Hair follicle dermal papilla cell (primary cell): ENCODE measurements around a stretch of chr6.

GRCh38 chr6:167118470-167119228, 4.2 kb upstream of the CCR6 start:
- CAGE, long polyA plus RNA: no peak

DNA sequence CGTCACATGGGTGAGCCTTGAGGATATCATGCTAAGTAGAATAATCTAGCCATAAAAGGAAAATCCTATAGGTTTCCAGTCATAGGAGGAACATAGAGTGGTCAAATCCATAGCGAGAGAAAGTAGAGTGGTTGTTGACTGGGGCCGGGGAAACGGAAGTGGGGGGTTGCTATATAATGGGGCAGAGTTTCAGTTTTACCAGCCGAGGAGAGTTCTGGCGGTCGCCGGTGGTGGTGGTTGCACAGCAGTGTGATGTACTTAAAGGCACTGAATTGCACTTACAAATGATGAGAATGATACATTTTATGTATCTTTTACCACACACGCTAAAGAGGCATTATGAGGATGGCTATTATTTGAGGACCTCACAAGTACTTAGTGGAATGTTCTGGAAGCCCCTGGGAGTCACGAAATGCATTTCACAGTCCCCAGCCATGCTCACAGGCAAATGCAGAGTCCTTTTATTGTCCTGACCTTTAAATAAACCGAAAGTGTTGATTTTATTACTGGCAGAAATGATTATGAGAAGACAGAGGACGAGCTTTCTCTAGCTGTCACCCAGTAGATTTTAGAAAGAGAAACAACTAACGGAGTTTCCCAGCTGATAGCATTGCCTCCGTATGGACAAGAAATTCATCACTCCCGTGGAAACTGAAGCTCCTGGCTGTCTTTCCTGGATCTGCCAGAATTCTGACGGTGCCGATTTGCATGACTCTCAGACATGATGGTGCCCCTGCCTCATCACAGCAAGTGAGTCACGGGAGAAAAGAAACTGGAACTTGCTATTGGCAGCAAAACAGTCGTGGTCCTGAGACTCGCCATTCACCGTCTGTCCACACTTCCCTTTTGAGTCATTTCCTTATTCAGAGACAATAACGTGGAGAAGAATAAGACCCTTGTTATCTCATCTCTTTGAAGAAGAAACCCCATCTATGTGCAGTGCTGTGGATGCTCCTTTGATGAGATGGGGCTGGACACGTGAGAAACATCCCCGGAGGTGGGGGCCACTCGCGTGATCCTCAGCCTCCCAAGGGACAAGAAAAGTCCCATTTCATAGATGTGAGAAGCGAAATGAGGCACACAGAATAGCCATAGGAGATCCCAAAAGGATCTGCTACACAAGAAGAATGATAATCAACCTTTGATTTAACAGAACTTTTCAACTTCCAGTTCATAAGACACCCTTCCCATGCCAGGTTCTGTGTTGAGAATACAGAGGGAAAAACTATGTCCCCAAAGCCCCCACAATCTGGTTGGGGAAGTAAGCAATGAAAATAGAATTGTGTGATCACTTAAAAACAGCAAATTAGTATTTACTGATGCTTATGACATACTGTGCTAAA, 4.4 kb downstream of the GPR31 start:
- CAGE, long polyA plus RNA: no peak

DNA sequence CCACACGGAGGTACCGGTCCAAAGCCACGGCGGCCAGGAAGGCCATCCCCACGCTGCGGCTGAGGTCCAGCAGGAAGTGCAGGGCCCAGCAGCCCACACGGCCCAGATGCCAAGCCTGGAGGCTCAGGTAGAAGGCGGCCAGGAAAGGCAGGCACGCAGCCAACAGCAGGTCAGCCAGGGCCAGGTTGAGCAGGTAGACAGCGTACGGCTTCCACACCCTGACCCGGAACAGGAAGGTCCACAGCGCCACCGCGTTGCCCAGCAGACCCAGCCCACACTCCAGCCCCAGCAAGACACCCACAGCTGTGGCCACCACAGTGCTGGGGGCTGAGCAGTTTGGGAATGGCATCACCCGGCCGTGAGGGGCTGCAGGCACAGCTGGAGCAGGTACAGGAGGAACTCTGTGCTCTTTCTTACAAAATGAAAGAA, 283 bp downstream of the GPR31 start:
- CAGE, long polyA plus RNA: no peak

GRCh38 chr6:167266900-167267180, 24.3 kb upstream of the UNC93A start:
- CAGE, long polyA plus RNA: no peak

DNA sequence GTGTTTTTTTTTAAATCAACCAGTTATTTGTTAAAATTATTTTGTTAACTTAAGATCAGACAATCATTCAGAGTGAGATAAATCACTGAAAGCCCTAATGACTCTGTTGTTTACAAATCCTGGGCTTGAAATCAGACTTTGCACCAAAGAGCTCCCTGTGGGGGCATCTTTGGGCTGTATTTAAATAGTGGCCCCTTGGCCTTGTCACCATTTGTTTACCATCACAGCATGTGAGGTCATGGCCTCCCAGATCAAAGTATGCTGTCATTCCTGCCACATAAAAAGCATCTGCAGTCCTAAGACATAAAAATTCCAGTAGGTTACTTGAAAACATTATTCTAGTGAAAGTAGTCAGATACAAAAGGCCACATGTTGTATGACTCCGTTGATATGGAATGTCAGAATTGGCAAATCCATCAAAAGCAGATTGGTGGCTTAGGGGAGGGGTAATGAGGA, 17.2 kb downstream of the TTLL2 start:
- CAGE, long polyA plus RNA: no peak

- CAGE, long polyA plus RNA: no peak
These were observed 248.0 kb downstream of the TTLL2 start for GRCh38 chr6:167572874-167573325.

- CAGE, long polyA plus RNA: no peak
These were observed 64.4 kb upstream of the AFDN start for GRCh38 chr6:167762239-167762753.

GRCh38 chr6:167792089-167792519, 34.6 kb upstream of the AFDN start:
- CAGE, long polyA plus RNA: no peak

DNA sequence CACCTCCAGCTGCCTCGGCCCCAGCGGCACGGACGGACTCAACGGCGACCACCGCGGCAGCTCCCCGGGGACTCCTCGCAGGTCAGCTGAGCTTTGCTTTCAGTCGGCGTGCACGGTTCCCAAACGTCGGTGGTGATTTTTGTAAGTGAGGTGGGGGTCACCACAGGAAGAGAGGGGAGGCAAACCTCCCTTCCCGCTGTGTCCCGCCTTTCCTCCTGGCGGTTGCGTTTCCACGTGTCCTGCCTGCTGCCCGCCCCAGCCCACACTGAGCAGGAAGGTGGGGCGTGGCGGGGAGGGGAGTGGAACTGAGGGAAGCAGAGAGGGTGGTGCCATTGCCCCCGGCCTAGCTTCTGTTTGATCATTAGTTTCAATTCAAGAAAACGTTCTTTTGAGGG, 30.1 kb upstream of the AFDN start:
- CAGE, long polyA plus RNA: no peak

DNA sequence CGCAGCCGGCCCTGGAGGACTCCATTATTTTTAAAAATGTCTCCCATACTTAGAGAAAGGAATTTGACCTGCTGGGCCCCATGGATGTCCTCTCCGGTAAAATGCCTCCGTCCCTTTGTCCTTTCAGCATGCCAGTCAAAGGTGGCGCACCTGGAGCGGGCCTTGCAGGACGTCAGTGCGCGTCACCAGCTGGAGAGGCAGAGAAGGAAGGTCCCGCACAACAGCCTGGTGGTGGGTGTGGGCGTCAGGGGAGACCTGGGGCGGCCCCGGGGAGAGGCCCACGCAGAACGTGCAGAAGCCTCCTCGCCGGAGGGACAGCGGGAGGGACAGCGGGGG, 1.1 kb upstream of the KIF25 start:
- CAGE, long polyA plus RNA: no peak

DNA sequence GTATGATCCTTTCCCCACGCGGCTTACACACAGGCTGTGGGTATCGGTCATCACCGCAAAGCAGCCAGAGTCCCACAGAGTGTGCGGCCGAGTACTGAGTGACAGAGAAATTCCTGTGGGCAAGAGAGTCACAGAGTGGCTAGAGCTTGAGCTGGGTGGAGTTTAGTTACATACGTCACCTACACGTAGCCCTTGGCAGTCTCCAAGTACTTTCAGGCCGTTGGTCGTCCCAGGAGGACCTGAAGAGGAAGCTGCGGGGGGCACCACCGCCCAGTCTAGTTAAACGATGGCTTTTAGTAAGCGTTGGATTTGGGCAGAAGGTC, 28.3 kb downstream of the KIF25 start:
- CAGE, long polyA plus RNA: no peak

DNA sequence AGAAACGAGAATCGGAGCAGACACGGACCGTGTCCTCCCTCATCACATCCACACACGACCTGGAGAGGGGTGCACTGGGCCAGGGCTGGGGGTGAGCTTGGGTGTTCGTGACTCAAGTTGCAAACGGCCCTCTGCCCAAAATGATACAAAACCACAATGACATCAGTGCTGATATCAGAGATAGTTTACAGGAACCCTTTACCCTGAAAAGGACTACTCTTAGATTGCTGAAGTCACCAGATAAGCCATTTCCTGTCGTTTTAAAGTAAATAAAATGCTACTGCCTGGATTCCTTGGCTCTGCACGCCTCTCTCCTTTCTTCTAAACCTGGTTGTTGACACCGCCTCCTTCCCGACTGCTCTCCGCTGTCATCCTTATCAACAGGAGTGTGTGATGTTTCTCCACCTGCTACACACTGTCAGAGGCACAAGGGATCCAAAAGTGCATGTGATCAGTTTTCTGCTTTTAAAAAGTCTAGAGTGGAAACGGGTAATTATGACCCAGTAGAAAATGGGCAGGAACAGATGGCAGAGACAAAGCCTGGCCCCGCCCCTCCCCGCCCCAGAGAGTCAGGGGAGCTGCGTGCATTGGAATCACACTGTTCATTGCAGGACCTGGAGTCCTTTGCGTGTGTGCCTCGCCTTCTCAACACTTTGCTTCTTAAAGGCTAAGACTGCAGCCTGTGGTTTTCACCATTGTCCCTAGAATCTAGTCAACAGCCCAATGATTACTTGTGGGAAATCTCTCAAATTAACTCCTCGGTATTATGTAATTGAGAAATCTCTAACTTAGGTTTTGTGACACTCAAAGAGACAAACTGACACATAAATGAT, 38.6 kb downstream of the KIF25 start:
- CAGE, long polyA plus RNA: no peak

- CAGE, long polyA plus RNA: no peak
These were observed 39.8 kb downstream of the KIF25 start for GRCh38 chr6:168037089-168037808.

DNA sequence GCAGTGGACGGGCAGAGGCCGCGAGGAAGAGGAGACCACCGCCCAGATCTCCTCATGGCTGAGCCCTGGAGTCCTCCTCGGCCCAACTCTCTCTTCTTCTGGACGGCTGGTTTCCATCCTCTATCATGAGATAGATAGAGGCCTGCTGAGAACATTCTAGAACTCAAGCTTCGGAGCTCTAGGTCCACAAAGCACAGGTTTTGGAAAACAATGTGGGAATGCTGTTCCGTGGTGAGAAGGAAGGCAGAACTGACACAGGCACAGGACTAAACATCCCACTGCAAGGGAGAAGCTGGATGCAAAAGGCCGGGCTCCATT, 2.4 kb upstream of the FRMD1 start:
- CAGE, long polyA plus RNA: no peak

DNA sequence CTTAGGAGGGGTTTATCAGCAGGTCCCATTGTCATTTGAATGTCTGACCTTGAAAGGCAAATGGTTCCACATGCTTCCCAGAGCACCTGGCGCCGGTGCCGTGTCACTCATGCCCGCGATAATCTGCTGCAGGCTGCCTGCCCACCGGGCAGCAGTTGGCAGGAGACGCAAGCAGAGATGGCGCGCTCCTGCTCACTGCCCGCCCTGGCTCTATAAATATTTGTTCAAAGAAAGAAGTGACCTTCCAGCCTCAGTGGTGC, 18.9 kb upstream of the FRMD1 start:
- CAGE, long polyA plus RNA: no peak

DNA sequence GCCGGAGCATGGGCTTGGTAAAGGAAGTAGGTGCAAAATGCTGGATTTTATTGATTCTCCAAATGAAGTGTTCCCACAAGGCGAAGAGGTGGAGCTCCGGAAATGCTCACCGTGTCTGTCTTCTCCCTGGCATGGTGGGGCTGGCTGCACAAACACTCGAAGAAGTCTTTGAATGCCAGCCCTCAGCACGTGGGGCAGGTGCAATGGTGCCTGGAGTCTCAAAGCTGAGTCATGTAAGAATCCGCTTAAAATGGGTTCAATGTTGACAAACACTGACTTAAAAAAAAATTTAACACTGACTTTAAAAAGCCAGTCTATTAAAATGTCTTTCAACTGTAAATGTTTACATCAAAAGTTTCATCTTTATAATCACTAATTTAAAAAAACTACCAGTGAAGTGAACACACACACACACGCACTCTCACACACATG, 79.7 kb upstream of the FRMD1 start:
- CAGE, long polyA plus RNA: no peak

DNA sequence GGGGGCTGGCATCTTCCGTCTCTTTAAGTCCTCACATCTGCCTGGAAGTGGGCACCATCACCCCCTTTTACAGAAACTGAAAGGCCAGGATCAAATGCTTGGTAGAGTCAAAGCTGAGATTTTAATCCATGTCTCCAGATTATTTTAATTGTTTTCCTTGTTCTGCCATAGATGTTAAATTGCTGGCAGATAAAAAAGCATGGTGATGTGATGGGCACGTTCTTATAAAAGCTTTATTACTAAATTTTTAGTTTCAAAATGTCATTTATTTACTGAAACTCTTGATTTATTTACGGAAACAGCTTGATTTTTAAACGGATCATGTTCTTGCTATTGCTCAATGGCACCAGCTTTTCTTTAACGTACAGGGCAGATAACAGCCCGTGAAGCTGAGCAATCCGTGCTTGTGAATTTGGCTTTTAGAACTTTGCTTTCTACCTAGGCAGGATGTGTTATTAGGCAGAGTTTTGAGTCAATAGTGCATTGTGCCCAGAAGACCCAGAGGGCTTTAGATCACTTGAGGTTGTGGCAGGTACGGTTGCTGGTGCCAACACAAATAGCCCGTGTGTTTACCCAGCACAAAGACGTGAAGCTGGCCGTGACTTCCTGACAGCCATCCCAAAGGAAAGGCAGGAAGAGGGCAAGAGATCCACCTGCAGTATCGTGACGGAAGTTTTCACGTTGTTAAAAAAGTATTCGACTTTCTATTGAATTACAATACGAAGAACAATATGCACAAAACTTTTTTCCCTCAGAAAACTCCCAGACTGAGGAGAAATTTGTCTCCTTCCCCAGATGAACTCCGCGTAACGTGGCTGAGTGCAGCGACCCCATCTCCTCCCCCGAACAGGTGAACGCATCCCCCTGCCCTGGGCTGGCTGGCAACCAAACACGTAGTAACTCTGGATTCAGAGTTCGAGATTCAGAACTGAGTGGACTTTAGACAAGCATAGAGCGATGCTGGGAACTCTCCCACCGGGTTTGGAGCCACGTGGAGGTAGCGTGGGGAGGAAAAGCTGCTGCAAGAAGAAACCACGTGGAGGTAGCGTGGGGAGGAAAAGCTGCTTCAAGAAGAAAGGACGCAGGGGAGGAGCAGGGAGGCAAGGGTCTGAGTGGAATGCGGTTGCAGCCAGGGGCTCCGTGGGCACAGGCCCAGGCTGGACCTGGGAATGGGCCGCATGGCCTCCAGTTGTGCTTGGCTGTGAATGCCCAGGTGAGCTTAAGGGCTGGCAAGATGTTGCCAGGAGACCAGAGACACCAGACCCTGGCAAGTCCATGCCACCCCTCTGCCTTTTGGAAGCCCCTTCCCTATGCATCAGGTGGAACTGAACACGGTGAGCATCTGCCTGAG, 117.6 kb upstream of the FRMD1 start:
- CAGE, long polyA plus RNA: no peak

DNA sequence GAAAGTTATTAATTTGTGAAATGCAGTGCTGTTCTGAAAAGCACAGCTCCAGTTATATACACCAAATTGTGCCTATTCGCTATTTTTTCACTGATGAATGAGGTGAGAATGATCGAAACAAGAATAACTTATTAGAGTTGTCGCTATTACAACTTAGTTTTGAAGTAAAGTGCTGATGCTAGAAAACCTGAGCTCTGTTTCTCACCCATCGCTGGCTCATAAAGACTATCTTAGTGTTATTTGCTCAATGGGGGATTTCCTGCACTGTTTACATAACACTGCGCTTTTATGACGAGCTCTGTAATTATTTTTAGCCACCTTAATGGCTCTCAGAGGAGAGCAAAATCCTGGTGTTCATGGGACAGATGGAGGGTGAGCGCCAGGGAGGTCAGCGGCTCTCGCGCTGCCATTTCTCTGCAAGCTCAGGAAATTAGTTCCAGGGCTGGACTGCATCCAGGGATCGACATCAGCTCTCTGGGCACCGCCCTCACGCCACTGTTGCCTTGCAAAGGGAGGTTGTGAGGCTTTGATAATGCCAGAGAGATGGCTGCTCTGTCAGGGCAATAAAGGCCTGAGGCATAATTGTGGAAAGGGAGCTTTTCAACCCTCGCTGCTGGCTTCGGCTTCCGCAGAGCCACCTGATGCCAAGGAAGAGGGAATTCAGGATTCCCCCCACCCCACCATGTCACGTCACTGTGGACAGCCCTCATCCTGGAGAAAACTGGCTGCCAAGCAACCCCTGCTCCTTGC, 72.0 kb downstream of the DACT2 start:
- CAGE, long polyA plus RNA: no peak

DNA sequence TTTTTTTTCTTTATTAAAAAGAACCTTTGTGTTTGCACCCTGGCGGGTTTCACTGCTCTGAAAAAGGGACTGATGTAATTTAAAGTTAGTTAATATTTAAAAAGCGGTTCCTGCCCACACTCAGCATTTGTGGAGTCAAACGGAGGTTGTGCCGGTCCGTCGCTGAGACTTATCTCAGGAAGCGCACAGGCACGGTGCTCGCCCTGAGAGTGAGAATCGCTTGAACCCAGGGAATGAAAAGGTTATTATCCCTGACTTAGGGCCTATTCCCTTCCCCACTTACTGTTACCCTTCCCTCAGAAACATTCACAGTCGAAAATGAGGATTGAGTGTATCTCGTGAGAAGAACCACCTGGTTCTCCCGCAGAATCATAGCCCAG, 366.6 kb downstream of the THBS2 start:
- CAGE, long polyA plus RNA: no peak

DNA sequence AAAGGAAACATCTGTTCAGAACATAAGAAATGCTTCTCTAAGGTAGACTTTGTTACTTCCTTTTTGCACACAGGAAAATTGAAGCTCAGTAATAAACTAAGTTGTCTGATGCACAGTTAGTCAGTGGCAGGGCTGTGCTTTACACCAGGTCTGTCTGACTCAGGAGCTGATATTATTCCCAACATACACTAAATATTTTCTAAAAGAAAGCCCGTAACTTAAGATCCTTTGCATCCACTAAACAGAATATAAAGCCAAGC, 315.5 kb downstream of the THBS2 start:
- CAGE, long polyA plus RNA: no peak